GM12892 (cell line): ENCODE measurements around the genes TMEM184B and CBX6.

DNA sequence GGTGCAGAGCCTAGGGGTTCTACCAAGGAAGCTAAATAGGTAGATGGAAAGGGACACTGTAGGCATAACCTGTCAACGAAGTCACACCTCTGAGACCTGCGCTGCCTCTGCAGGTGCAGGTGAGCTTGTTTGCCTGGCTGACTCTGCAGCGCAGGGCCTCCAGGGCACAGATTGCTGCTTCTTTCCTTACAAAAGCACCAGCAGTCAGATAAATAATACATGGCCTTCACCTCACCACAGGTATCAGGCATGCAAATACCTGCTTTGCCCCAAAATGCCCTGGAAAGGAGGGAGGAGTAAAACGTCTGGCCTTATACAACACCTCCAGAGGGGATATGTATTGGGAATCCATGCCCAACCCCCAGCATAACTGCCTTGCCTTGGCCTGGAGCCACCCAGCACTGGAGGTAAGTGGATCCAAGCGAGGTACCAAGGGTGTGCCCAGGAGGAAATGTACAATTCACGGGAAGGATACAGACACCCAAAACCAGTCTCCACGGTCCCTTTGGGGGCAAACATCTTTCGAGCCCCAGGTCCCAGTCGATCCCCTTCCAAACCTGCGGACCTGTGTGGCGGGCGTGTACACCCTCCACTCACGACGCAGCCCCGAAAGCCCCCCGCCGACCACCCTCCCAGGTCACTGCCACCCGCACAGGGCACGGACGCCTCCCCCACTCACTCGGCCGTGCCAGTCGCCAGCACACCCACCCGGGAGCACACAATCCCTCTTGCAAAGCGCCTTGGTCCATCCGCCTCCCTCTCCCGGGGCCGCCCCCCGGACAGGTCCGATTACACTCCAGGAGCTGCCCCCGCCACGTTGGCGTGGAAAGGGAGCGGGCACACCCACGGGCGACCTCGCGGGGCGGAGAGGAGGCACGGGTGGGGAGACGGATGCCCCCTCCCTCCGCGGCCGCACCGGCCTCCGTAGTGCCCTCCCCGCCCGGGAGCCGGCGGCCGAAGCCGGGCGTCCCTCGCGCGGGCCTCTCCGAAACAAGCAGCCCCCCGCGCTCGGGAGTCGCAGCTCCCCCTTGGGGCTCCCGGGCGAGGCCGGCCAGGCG is 661 bp downstream of the TMEM184B start:
- RRBS, result 2% methylated on average over 16 of the region's 65 CpGs

DNA sequence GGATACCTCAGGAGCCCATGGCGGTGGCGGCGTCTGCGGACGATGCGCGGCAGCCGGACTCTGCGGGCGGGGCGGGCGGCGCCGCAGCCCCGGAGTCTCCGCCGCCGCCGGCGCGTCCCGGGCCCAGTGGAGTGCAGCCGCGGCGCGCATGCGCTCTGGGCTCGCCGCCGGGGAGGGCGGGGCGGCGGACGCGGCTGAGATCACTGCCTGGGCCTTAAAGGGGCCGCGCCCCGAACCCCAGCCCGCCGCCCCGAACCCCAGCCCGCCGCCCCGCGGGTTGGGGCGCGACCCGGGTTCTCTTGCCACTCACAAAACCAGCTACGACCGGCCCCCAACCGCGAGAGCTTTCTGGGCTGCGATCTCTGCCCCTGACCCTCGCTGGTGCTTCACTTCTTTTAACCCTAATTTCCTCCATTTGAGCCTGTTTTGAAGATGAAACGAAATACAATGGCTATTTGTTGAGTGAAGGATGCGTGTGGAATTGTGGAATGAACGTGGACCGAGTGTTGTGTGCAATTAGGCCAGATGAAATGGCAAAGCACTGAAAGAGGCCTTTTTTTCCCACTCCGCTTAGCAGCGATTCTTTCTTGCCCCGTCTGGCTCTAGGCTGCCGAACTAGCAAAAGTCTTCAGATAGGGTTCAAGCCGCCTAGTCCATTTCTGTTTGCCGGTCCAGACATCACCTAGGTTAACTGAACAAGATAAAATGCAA is at the start of gene TMEM184B:
TSS of gene TMEM184B (minus strand) at position 133 of the 711 bp plus-strand sequence.
- RRBS, result 2% methylated on average over 27 of the region's 64 CpGs

DNA sequence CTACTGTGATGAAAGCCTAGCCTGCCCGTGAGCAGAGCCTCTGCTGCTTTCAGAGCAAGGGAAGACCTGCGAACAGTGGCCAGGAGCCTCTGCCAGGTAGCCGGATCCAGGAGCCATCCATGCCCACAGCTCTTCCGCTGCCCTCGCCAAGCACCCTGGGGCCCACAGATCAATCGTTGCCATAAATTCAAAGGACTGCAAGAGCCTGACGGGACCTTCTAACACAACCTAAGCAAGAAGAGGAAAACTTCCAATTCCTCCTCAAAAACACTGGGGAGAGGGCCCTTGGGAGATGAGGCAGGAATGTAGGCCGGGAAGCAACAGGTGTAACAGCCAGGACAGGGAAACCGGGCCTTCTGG is 18.2 kb downstream of the CSNK1E start:
- RRBS, result no CpG with 5 or more reads among the region's 9 CpGs

DNA sequence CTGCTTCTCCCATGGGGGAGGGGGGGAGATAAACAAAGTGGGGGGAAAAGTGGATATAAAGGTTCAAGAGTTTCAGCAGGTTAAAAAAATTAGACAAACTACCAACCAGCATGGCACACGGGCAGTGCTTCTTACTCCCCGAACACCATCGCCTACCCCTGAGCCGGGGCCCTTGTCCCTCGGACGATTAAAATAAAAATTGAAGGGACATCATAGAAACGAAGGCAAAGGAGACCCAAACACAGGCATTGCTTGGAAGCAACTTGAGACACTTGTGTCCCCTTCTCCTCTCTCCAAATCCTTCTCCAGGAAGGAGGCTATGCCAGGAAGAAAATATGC is 1.2 kb downstream of the CSNK1E start:
- RRBS, result no CpG with 5 or more reads among the region's 7 CpGs

GRCh38 chr22:38396317-38397041 is 58.5 kb downstream of the KCNJ4 start:
- RRBS, result no CpG with 5 or more reads among the region's 14 CpGs

DNA sequence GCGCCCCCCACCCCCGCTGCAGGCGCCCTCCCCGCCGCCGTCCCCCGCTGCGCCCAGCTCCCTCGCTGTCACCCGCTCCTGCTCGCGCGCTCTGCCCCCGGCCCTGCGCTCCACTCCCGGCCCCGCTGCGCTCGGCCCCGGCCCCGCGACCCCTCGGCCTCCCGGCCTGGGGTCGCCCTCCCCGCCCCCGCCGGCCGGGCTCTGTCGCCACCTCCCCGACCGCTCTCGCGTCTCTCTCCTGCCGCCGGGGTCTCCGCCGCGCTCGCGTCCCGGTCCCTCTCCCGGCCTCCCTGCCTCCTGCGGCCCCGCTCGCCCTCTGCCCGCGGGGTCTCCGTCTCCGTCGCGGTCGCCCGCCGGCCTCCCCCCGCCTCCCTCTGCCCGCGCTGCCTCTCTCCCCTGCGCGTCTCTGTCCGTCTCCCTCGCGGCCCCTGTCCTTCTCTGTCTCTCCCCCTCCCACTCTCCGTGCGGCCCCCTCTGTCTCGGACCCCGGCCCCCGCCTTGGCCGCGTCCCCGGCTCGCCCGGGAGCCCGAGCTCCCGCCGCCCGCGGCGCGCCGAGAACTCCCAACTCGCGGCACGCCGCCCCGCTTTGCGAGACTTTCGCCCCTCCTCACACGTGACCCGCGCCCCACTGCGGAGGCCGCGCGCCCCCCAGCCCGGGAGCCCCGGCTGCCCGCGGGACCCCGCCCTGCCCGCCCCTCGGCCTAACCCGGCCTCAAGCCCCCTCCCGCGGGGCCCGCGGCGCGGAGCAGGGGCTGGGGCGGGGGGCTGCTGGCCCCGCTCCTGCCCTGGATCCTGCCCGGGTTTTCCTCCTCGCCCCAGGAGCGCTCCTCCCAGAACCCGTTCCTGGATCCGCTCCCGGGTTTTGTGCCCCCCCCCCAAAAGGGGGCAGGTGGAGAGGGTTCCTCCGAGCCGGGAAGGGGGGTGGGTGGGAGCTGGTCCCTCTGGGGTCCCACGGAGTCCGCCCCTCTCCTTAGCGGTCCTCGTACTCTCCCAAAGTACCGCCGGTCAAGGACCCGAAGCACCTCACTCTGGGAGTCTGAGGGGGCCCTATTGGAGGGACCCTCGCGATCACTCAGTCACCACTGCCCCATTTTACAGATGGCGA is 679 bp upstream of the KCNJ4 start:
- RRBS, result 2% methylated on average over 36 of the region's 129 CpGs

DNA sequence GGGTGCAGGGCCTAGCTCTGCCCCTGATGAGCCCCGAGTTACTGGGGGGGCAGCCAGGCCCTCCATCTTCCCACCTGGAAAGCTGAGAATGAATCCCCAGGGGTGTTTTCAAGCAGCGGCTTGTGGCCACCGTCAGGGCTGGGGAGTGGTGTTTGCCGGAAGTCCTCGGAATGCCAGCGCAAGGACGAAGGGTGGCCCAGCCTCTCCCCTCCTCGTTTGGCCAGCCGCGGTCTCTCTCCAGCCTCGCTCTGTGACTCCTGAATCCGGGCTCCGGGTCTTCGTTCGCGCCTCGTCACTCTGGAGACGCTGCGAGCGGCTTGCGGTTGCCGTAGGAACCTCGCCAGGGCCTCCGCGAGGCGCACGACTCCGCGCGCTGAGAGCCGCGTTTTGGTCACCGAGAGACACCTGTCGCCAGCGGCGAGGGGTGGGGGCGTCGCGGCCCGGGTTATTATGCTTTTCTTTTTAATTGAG is 6.4 kb upstream of the KDELR3 start:
- RRBS, result no CpG with 5 or more reads among the region's 40 CpGs

DNA sequence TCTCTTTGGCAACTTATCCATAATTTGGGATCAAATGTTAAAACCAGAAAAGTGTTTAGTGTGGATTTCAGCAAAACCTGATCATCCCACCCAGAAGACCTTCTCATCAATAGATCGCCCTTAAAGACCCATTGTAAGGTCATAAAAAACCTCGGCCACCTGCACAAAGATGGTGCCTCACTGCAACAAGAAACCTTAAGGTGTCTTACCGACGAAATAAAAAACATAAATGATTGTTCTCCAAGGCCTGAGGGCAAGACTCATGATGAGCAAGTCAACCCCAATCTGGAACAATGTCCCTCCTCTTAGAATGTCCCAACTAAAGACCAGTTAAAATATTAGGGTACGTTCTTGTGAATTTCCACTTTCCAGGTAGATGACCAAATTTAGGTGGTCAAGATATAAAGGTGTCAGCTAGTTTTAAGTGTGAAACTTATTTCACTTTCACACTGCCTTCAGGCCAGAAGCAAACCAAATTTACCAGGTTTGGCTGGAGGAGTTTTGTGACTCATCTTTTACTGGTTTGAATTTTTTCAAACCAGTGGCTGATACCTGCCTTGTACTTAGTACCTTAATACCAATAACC is 14.8 kb downstream of the KDELR3 start:
- RRBS, result no CpG with 5 or more reads among the region's 5 CpGs

DNA sequence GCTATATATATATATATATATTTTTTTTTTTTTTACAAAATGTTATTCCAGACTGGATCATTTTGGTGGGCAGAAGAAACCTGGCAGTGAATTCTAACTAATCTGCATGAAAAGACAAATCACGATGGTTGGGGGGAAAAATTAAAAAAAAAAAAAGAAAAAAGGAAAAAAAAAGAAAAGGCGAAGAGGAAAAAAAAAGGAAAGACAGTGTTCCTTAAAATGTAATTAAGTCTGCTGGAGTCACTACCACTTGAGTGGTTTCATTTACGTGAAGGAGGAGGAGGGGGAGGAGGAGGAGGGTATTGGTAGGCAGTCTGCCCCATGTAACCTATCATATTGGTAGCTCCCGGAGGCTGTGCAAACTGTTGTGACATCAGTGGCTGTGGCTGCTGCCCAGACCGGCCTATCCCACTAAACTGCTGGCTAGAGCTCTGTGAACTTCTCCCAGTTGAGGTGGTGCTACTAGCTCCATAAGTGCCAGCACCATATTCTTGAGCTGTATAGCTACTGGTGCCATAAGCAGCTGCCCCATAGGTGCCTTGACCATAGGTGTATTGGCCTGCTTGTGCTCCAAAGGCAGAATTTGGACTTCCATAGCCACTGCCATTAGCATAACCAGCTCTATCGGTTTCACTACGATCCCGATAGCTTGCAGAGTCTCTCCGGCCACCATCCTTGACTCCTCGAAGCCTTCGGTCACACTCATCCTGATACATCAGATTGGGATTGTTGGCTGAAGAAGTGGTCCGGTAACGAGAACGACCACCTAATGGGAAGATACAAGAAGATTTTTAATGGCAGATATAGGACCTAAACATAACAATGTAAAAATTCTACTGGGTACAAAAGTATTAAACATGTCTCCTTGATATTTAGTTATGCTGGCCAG is 18.0 kb downstream of the KDELR3 start:
- RRBS, result 98% methylated on average over 4 of the region's 14 CpGs

- RRBS, result no CpG with 5 or more reads among the region's 11 CpGs
Measured at GRCh38 chr22:38494454-38495141, 11.5 kb downstream of the DDX17 start.

DNA sequence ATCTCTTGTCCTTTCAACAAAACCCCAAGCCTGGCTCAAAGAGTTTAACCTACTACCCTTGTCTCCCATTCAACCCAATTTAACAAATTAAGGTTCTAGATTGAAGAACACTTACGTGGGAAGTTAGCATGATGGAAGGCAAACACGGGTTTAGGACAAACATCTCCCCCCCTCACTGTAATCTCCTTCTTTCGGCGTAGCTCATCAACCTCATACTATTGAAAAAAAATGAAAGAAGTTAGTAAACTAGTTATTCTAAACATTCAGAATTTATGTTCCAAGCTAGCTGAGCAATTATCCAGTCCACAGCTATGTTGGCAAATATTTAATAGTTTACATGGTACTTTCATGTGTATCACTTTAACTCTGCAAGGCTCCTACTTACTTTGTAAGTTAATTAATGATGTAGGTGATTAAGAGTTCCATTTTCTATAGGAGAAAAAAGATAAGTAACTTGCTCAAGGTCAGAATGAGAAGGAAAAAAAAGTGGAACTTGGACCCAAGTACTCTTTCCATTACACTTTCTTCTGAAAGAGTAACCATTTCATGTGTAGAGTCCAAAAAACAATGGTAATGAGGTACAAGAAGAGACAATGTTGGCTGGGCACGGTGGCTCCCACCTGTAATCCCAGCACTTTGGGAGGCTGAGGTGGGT is 6.7 kb downstream of the DDX17 start:
- RRBS, result no CpG with 5 or more reads among the region's 5 CpGs

GRCh38 chr22:38501002-38501490 is 5.1 kb downstream of the DDX17 start:
- RRBS, result no CpG with 5 or more reads among the region's 8 CpGs

- RRBS, result no CpG with 5 or more reads among the region's 6 CpGs
Measured at GRCh38 chr22:38683502-38684539, 2.1 kb downstream of the TOMM22 start.

GRCh38 chr22:38688692-38689361 is 7.1 kb downstream of the TOMM22 start:
- RRBS, result no CpG with 5 or more reads among the region's 12 CpGs

DNA sequence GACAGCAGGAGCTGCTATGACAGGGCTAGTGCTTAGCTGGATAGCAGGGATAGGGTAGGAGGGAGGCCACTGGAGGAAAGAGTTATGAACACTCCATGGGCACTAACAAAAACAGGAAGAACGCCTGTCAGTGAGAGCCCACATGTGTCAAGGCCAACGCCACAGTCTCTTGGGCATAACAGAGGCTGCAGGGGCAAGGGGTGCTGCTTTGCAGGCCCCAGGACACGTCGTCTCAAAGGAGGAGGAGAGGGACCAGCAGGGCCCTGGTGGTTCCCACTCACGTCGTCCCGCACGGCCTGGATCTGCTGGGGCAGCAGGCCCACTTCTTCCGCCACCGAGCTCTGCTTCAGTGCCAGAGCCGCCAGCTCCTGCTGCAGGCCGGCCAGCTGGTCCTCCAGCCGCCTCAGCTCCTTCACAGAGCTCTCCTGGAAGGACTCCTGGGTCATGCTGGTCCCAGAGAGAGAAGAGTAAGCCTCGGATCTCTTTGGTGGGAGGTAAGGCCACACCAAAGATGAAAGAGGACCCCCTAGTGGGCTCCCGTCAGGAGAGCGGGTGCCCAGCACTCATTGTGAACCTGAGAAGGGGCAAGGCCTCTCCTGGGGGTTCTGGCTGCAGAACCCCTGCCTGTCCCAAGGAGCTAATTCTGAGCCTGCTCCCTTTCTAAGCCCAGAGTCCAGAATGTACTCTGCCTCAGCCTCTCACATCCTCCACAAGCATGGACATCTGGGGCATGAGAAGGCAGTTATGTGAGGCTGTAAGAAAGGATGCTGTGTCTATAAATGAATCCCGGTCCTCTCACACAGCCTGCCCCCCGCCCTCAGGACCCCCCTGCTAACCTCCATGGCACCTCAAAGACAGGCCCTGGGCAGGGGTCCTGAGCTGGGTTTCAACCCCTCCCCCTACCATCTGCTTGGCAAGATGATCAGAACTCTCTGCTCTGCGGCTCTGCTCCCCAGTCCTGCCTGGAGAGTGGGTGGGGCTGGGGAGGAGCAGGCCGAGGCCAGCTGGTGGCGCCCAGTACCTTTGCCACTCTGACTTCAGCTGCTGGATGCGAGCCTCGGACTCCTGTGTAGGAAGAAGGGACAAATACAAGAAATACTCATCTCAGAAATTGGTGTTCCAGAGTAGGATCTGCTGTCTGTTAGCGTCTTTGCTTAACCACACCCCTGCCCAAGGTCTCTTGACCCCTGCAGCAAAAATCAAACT is 15.4 kb downstream of the SUN2 start:
- RRBS, result no CpG with 5 or more reads among the region's 24 CpGs

DNA sequence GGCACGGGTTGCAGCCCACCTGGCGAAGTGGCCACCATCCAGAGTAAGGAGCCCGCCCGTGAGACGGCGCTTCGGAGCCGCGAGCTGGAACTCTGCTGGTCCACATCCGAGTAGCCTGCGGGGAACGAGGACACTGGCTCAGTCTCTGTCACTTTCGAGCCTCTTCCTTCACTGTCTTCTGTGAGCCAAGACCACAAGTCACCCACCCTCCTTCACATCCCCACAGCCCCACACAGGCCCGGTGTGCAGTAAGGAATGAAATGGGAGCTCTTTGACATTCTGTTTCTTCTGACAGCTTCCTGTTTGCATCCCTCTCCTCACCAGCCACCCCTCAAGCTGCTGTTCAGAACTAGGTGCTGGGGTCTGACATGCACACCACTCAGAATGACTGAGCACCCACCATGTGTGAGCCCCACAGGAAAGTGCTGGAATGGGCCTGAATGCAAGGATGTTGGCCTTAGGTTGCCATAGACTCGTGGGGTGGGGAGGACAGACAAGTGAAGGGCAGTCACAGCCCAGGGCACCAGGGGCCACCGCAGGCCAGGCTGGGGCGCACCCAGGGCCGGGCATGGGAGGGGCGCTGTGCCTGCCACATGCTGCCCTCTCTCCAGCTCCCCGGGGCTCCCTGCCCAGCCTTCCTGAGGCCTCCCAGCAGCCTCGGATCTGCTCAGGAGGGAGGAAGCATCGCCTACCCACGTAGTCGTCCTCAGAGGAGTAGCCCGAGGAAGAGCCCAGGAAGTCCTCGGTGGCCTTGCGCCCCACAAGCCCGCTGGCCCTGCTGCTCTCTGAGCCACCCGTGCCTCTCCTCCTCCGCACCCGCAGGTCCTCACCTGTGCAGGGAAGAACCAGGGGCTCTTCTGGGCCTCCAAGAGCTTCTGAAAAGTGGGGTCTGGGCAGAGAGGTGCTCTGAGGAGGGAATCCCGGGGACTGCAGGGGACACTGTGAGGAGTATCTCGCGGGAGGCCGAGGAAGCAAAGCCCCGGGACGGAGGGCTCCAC is 5.3 kb downstream of the SUN2 start:
- RRBS, result 80% methylated on average over 8 of the region's 37 CpGs

DNA sequence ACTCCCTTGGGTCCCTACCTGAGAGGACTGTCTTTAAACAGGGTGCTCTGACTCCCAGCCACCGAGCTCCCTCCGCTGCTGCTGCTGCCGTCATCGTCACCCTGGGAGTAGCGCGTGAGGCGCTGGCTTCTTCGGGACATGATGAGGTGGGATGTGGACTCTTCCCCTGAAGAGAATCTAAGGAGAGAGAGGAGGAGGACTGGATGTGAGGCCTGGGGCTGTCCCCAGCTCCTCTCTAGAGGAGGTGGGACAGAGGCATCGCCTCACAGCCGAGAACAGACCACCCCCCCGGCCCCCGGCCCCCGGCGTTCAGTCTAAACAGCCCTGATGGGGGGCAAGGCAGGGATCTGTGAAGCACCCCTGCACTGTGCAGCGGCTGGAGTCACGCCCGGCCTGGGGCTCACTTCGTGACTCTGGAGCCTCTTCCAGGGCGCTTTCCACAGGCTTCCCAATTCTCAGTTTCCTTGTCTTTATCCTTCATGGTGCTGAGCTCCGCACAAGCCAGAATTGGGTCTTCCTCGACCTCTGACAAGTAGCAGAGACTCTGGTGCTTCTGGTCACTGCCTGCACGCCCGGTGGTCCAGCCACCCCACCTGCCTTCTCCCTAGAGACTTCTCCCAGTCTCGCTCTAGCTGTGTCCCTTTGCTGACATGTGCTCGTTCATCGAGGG is 3.2 kb downstream of the SUN2 start:
- RRBS, result 87% methylated on average over 5 of the region's 26 CpGs

DNA sequence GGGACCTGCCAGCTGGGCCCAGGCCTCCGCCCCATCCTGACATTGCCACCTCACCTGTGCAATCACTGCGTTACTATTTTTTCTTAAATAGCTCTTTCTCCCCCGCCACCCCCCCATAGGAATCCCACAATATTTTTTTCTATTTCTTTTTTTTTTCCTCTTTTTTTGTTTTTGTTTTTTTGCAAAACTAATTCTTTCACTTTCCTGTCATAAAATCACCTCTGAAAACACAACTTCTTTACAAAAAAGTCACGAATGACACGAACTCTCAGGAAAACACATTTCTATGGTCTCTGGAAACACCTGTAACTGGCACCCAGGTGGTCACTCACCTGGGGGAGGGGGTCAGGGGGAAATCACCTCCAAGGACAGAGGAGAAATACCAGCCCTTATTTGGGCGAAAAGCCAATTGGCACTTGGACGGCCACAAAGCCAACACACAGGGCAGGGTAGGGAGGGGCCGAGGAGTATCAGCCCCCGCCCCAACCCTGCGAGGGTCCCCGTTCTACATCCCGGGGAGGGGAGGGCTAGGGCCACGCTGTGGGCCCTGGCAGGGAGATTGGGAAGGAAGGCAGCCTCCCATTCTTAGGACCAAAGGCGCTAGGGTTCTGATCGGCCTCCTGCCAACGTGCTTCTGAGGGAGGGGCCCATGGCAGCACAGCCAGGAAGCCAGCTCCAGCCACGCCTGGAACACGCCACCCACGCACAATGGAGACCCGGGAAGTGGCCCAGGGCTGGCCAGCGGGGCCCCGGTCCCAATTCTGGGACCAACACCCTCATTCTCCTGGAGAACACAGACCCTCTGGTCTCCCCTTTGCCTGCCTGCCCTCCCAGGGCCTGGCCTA is 7.7 kb downstream of the CBX6 start:
- RRBS, result no CpG with 5 or more reads among the region's 22 CpGs

DNA sequence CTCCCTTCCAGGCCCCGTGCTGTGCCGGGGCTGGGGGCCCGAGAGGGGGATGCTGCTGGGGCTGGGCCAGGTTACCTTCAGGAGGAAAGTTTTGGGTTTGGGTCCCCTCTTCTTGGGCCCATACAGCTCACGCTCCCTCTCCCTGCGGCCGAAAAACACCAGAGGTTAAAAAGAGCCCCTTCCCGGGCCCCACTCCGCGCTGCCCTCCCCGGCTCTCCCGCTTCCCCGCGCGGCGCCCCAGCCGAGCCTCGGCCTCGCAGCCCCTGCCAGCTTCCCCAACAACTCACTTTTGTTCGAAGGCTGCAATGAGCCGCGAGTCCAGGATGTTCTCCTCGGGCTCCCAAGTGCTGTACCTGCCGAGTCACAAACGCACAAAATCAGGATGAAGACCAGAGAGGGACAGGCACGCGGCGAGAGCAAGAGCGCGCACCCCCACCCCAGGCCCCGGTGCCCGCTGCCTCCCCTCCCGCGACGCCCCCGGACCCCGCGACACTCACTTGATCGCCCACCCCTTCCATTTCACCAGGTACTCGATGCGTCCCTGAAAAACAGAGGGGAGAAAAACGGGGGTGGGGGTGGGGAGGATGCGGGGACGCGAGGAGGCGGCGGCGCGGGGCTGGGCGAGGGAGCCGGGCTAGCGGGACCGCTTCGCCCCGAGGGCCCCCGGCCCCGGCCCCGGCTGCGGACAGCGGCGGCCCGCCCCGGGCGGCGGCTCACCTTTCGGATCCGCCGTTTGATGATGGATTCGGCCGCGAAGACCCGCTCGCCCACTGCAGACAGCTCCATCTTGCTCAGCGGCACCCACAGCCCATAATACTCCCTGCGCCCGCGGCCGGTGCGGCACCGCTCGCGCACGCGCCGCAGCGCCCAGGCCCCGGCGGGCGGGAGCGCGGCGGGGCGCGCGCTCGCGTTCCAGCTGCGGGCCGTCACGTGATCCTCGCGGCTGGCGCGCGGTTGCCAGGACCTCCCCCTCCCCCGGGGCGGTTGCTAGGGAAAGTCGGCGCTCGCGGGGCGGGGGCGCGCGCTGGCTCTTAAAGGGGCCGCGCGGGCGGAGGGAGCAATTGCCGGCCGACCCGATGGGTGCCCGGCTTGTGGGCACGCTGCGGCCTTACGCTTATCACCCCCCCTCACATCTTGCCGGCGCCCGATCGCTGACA is at the start of gene CBX6:
TSS of gene CBX6 (minus strand) at position 812 of the 1,157 bp plus-strand sequence.
- RRBS, result under 1% methylated on average over 31 of the region's 129 CpGs

GRCh38 chr22:38882326-38882872 is 10.4 kb upstream of the CBX6 start:
- RRBS, result no CpG with 5 or more reads among the region's 8 CpGs